Endodermal cell (in vitro differentiated cells): ENCODE measurements around a stretch of chr6.

DNA sequence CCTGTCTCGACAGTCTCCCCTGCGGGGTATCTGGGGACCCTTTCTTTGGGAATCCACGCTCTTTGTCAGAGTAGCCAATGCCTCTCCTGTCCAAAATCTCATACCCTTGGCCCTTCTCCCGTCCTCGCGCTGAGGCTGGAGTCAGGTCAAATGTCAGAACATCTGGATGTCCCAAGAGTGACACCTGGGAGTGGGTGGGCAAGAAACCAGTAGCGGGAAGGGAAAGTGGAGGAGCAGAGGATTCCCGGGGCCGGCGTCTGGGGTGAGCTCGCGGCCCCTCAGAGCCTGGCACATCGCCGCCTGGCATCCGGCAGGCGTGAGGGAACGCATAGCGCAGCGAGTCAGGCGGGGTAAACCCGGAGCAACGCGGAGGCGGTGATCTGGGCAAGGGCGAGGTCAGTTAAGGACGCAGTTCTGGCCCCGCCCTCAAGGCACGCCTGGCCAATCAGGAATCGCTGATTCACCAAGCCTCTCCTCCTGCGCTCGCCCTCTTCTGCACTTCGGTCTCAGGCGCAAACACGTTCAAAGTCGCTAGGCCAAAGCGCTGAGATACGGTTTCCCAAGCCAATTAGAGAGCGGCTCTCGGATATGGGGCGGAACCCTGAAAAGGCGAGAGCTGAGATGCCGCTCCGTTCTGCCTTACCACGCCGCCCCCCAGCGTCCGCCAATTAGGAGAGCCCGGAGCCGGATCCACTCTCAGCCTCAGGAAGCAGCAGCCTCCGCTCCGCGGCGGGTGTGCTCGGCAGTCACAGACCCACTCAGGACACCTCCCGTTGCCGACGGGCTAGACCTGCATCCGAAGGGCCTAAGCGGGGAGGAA, 22.6 kb downstream of the VPS52 start:
- PRO-cap, result bidirectional peak, plus-strand start at position 667 of the sequence, minus-strand start at position 374 of the sequence

- PRO-cap, result no peak
Observed at GRCh38 chr6:33288603-33288801, 537 bp downstream of the WDR46 start.

- PRO-cap, result no peak
Observed at GRCh38 chr6:33319345-33319747, 1.8 kb upstream of the ZBTB22 start.

DNA sequence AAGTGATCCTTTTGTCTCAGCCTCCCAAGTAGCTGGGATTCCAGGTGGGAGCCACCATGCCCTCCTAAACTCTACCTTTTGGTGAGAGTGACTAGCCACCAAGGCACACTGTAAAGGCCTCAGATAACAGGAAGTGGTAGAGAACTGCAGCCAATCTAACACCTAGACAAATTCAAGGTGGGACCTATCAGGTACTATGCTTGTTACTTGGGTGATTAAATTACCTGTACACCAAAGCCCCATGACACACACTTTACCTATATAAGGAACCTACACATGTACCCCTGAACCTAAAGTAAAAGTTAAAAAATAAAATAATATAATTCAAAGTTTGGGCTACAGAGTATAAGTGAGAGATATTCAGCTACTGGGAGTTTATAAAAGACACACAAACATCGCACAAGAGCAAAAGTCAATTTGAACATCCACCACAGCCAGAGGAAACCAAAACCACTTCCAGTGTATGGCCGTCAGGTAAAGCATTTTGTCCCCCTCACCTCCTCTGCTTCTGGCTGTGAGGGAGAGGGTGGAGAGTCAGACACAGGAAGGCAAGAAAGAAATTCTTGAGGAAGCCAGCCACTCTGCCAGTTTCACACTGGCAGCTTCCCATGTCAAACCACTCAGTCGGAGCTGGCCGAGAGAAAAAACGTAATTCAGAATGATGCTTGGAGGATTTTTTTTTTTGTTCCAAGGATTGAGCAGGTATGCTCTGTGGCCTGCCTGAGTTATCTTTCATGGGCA, 15.5 kb upstream of the SMIM40 start:
- PRO-cap, result no peak

- PRO-cap, result no peak
Observed at GRCh38 chr6:33415833-33416869, 1.8 kb downstream of the CUTA start.

- PRO-cap, result unidirectional peak, minus-strand start at chr6:33591144
Observed at GRCh38 chr6:33590665-33591396, 10.8 kb upstream of the BAK1 start.

DNA sequence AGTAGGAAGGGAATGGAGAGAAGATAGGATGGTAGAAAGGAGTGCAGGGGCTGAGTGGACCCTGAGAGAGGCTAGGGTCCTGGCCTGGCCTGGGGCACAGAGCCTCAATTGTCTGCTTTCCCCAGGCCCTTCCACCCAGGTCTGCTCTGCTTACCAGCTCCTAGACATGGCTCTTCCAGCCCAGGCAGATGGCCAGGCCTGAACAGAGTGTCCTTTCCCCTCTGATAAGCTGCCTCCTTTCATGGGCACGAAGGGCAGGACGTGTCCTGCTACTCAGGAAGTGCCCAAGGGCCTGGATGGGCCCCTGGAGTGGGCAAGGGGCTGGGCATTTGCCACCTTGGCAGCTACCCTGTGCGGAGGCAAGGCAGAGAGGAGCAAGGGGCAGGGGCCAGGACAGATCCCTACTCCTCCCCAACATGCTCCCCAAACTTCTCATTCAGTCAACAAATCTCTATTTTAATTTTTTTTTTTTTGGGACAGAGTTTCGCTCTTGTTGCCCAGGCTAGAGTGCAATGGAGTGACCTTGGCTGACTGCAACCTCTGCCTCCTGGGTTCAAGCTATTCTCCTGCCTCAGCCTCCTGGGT, 17.9 kb upstream of the BAK1 start:
- PRO-cap, result no peak

DNA sequence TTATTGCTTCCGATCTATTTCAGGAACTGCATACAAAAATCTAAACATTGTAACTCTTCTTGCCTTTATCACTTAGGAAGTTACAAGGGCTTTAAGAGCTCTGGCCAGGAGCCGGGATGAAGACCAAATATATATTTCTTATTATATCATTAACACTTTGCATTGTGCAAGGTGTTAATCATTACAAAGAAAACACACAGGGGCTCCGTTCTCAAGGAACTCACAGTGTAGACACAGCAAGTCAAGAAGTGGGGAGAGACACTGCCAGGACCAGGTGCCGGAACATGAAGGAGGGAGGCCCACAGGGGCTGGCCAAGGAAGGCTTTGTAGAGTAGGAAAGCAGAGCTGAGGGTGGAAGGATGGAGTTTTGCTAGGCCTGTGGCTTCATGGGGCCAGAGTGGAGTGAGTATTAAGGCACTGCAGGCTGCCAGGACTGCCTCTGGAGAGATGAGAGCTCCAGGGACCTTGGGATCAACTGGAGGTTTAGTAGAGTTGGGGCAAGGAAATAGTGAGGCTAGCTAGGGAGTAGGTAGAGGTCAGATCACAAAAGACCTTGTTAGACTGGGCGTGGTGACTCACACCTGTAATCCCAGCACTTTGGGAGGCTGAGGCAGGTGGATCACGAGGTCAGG, 17.5 kb downstream of the ITPR3 start:
- PRO-cap, result no peak

DNA sequence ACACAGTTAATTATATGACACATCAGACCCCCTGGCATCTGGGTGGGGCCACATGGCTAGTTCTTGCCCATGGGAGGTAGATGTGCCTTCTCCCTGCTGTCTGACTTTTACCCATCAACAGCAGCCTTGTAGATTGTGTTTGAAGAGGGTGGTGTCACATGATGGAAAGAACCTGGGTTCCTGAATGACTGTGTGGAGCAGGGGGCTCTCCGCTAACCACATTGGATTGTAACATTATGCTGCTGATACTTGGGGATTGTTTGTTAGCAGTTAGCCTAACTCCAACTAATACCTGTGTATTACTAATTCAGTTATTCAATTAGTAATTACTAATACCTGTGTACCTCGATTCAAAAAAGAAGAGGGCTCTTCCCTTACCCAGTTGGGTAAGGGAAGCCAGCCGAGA, 7.3 kb upstream of the UQCC2 start:
- PRO-cap, result no peak

DNA sequence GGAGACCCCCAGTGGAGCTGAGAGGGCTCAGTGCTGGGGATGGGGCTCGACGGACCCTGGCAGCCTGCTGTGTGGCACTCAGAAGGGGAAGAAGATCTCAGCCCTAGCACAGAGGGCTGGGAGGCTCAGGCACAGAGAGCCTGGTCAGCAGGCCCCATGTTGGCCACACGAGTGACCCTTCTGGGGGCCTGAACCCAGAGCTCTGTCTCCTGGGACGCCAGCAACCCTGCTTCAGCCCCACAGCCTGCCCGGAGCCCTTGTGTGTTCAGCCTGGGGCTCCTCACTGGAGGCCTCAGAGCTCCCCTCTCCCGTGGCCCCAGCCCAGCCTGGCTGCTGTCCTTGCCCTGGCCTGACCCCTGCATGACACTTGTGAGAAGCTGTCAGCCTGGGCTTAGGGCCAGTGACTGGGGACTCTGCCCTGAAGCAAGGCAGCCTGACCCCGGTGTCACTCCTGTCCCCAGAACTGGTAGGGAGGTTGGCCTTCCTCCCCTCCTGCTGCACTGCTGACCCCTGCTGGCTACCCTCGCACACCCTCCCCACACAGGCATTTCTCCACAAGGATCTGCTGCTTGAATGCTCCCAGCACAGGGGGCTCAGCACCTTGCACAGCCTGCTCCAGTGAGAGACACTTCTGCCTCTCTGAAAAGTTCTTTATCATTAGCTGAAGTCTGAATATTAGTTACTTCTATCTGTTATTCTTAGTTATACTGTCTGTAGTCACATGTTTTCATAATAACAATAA, 15.3 kb upstream of the IP6K3 start:
- PRO-cap, result no peak

DNA sequence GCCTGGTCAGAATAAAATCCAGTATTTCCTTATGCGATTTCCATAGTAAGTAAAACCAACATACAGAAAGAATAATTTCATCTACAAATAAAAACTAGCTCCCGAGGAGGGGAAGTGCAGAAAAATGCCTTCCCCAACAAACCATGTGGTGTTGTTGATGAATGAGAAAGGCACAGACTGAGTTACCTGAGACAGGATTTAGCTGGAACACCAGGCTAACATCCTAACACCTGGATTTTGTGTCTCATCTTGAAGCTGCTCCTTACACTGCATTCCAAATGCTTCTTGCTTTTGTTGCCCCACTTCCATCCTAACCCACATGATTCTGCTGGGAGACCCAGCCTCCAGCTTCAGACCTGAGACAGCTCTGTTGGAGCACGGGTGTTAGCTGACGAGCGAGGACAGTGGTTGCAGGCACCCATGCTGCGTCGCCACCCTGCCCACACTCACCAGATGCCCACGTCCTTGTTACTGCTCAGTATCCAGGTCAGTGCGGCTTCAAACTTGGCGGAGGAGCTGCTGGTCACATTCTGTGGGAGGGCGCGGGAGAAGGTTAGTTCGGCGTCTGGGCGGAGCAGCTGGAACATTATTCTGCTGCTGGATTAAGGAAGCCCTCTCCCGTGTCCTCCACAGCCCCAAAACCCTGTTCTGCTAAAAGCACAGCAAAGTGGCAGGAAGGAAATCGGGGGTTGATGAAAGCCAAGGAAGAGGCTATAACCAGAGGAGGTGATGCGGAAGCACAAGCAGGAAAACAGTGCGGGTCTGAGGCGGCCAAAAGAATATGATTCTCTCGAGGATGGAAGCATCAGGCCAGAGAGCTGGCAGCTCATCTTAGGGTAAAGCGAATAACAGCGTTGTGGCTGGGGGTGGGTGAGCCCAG, 9.0 kb downstream of the LEMD2 start:
- PRO-cap, result no peak

GRCh38 chr6:33782359-33782834, 6.5 kb downstream of the LEMD2 start:
- PRO-cap, result no peak

GRCh38 chr6:33786402-33786869, 2.5 kb downstream of the LEMD2 start:
- PRO-cap, result no peak

GRCh38 chr6:33907919-33908833, 104.4 kb upstream of the MLN start:
- PRO-cap, result no peak

GRCh38 chr6:33927454-33927939, 123.7 kb upstream of the MLN start:
- PRO-cap, result no peak

DNA sequence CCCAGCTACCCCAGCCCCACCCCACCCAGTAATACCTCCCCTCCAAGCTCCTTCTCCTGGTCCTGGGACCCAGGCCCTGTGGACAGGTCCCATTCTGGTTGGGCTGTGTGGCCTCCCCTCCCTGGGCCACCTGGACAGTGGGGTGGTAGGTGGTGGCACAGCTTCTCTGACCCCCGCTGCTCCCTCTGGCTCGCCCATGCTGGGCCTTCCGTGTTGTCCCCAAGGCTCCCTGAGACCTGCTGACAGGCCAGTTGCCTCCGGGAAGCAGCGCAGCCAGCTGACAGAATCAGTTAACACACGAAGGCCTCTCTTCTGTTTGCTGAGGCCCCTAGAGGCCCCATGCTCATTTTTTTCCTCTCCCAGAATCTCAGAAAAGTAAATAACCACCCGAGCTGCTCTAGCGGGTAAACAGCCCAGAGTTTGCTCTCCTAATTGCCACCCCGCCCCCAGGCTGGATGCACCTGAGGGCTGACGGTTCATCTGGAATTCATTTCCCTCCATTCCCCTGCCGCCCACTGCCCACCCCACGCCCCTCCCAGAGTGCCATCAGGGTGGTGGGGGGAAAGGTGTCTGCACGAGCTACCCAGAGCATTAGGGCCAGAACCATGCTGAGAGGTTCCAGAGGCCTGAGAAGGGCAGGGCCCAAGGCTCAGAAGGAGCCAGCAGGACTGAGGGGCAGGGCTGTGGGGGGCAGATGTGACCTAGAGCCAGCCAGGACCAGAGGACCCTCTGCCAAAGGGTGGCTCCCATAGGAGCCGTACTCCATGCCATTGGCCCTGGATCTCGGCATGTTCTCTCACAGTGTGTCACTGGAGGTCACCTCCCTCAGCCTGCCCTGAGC, 157.6 kb downstream of the GRM4 start:
- PRO-cap, result no peak

DNA sequence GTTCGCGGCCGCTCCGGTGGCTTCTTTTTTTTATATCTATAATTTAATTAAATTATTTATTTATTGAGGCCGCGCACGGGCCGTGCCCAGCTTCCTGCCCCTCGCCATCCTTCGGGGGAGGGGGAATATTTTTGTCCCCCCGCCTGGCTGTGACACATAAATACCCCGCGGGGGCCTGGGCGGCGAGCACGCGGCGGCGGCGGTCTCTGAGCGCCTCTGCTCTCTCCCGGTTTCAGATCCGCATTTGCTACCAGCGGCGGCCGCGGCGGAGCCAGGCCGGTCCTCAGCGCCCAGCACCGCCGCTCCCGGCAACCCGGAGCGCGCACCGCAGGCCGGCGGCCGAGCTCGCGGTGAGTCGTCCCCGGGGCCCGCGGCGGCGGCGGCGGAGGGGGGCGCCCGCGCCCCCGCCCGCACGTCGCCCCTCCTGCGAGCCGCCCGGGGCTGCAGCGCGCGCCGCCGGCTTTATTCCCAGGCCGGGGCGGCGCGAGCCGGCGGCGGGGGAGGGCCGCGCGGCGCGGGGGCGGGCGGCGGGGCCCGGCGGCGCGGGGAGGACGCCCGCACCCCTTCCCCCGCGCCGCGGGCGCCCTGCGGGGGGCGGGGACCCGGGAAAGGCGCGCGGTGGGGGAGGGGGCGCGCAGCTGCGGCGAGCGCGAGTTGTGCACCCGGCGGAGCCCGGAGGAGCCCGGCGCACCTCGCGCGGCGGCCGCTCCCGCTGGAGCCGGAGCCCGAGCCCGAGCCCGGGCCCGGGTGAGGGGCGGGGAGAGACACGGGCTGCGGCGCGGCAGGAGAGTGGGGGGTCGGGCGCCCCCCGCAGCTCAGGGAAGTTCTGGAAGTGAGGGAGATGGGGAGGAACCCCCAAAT, 525 bp downstream of the HMGA1 start:
- PRO-cap, result unidirectional peak, plus-strand start at position 159 of the sequence; unidirectional peak, plus-strand start at position 185 of the sequence; unidirectional peak, plus-strand start at position 235 of the sequence; bidirectional peak, plus-strand start at position 652 of the sequence, minus-strand start at position 437 of the sequence

DNA sequence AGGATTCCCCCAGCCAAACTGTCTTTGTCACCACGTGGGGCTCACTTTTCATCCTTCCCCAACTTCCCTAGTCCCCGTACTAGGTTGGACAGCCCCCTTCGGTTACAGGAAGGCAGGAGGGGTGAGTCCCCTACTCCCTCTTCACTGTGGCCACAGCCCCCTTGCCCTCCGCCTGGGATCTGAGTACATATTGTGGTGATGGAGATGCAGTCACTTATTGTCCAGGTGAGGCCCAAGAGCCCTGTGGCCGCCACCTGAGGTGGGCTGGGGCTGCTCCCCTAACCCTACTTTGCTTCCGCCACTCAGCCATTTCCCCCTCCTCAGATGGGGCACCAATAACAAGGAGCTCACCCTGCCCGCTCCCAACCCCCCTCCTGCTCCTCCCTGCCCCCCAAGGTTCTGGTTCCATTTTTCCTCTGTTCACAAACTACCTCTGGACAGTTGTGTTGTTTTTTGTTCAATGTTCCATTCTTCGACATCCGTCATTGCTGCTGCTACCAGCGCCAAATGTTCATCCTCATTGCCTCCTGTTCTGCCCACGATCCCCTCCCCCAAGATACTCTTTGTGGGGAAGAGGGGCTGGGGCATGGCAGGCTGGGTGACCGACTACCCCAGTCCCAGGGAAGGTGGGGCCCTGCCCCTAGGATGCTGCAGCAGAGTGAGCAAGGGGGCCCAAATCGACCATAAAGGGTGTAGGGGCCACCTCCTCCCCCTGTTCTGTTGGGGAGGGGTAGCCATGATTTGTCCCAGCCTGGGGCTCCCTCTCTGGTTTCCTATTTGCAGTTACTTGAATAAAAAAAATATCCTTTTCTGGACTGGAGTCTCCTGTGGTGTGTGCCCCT, 3.2 kb downstream of the SMIM29 start:
- PRO-cap, result no peak

- PRO-cap, result no peak
Observed at GRCh38 chr6:34277761-34278587, 29.2 kb upstream of the SMIM29 start.

GRCh38 chr6:34341700-34342124, 50.8 kb downstream of the NUDT3 start:
- PRO-cap, result no peak